Measurements from ENCODE around the genes SLC38A11 and XIRP2.

GRCh38 chr2:162344489-162344914, 570 bp downstream of the GCA start:
- RAMPAGE, long total RNA, result no peak
- RRBS, 2 experiments, result no CpG with 5 or more reads among the region's 12 CpGs
CAGE:
- cytosol, long polyA minus RNA, result no peak
- cytosol, long polyA plus RNA, result no peak
- long polyA plus RNA, result no peak
- nucleolus, long total RNA, result no peak
- nucleus, long polyA plus RNA, result no peak
- nucleus, long total RNA, result no peak

- RAMPAGE, long total RNA, result no peak
- RRBS, 2 experiments, result no CpG with 5 or more reads among the region's 3 CpGs
CAGE:
- cytosol, long polyA minus RNA, result no peak
- cytosol, long polyA plus RNA, result no peak
- long polyA plus RNA, result no peak
- nucleolus, long total RNA, result no peak
- nucleus, long polyA plus RNA, result no peak
- nucleus, long total RNA, result no peak
These were observed 128.2 kb downstream of the KCNH7 start for GRCh38 chr2:162710432-162710744.

DNA sequence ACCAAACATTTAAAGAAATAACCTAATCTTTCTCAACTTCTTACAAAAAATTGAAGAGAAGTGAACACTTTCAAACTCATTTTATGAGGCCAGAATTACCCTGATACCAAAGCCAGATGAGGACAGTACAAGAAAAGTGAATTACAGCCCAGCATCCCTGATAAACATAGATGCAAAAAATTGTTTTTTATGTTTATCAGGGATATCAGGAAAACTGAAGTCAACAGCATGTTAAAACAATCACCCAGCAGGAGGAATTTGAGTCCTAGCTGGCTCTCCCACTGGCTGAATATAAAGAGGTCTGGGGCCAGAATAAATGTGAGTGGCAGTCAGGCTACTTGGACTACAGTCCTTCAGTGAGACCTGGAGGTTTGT, 105.4 kb upstream of the KCNH7 start:
- RAMPAGE, long total RNA, result no peak
CAGE:
- cytosol, long polyA minus RNA, result no peak
- cytosol, long polyA plus RNA, result no peak
- long polyA plus RNA, result no peak
- nucleolus, long total RNA, result no peak
- nucleus, long polyA plus RNA, result no peak
- nucleus, long total RNA, result no peak

DNA sequence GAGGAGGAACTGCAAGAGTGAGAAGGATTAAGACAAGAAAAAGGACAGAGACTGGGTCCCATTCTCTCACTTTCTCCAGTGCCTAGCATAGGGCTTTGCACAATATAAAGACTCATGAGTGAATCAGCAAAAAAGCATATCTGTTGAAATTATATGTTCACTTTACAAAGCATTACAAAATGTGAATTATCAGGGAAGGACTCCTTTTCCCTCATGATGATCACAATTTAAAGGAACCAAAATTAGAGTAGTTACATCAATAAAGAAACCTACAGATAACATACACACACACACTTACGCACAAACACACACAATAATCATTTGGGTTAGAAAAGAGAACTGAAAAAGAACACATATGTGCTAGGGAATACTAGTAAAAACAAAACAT, 42.5 kb downstream of the FIGN start:
- RAMPAGE, long total RNA, result no peak
- RRBS, 2 experiments, result no CpG with 5 or more reads among the region's 1 CpG
CAGE:
- cytosol, long polyA minus RNA, result no peak
- cytosol, long polyA plus RNA, result no peak
- long polyA plus RNA, result no peak
- nucleolus, long total RNA, result no peak
- nucleus, long polyA plus RNA, result no peak
- nucleus, long total RNA, result no peak

GRCh38 chr2:164700528-164700989, 79.3 kb upstream of the GRB14 start:
- RAMPAGE, long total RNA, result no peak
- RRBS, 2 experiments, result no CpG with 5 or more reads among the region's 2 CpGs
CAGE:
- cytosol, long polyA minus RNA, result no peak
- cytosol, long polyA plus RNA, result no peak
- long polyA plus RNA, result no peak
- nucleolus, long total RNA, result no peak
- nucleus, long polyA plus RNA, result no peak
- nucleus, long total RNA, result no peak

- RAMPAGE, long total RNA, result no peak
- RRBS, 2 experiments, result no CpG with 5 or more reads among the region's 1 CpG
CAGE:
- cytosol, long polyA minus RNA, result no peak
- cytosol, long polyA plus RNA, result no peak
- long polyA plus RNA, result no peak
- nucleolus, long total RNA, result no peak
- nucleus, long polyA plus RNA, result no peak
- nucleus, long total RNA, result no peak
These were observed 58.3 kb downstream of the COBLL1 start for GRCh38 chr2:164783403-164783723.

DNA sequence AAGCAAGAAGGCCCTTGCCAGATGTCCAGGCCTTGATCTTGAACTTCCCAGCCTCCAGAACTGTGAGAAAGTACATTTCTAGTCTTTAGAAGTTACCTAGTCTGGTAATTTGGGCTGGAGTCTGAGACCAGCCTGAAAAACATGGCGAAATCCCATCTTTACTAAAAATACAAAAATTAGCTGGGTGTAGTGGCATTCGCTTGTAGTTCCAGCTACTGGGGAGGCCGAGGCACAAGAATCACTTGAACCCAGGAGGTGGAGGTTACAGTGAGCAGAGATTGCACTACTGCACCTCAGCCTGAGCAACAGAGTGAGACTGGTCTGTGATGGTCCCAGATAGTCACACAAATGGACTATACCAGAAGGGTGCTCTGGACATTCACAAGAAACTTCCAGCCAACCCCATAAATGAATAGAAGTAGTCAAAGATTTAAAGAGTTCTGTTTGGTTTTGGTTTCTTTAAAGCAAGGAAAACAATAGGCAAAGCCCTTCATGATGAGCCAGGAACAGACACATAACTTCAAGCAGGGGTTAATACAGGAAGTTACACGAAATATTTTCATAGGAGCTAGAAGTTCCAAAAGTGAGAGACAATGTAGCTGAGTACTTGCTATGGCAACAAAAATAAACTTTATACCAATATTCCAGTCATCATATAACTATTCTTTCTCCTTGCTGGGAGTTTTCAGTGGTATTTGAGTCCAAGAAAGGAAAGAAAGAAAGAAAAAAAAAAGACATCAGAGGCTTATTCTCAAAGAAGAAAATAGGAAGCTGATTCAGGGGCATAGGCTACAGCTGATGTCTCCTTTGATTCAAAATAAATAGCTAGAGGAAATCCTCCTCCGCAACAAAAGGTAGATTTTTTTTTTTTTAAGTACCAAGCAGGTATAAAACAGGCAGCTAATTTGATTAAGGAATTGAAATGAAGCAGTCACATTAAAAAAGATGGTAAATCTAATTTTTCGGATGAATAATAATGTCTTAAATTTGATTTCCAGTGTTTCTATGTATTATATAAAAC, 56.2 kb downstream of the COBLL1 start:
- RAMPAGE, long total RNA, result no peak
- RRBS, 2 experiments, result no CpG with 5 or more reads among the region's 6 CpGs
CAGE:
- cytosol, long polyA minus RNA, result no peak
- cytosol, long polyA plus RNA, result no peak
- long polyA plus RNA, result no peak
- nucleolus, long total RNA, result no peak
- nucleus, long polyA plus RNA, result no peak
- nucleus, long total RNA, result no peak

DNA sequence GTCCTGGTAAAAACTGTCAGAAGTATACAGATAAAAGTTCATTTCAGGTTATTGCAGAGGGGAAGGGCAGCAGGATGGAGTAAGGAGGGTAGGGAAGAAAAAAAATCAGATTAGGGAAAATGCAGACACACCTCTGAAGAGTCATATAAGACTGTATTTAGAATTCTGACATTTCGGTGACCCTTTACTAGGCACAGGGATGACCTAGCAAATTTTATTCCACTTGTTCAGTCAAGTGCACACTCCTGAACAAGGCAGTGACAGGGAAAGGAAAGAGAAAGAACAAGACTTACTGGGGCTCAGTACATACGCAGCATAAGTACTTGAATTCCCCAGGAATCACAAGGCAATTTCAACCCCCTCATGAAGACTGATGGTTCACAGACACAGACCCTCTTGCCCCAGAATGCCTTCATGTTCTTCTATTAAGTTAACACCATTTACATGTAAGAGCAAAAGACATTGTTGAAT, 47.2 kb downstream of the COBLL1 start:
- RAMPAGE, long total RNA, result no peak
- RRBS, 2 experiments, result no CpG with 5 or more reads among the region's 2 CpGs
CAGE:
- cytosol, long polyA minus RNA, result no peak
- cytosol, long polyA plus RNA, result no peak
- long polyA plus RNA, result no peak
- nucleolus, long total RNA, result no peak
- nucleus, long polyA plus RNA, result no peak
- nucleus, long total RNA, result no peak

DNA sequence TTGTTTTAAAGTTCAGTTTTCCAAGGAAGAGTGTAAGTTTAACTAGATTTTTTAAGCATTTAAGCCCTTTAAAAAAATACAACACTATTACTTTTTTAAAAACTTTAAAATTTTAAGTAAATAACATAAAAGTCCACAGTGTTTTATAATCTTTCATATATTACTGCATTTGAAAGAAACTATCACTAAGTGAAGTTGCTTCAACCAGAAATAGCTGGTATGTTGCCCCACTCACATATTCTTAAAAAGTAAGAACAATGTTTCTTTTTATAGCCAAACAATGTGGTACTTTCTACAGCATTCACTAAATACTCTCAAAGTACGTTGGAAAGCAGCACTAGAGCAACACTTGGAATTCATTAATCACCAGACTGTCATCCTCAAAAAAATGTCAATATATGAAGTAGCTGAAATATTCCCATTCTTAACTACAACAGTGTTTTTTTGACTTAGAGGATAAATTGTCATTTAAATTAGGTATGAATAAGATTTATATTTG, 32.9 kb downstream of the COBLL1 start:
- RAMPAGE, long total RNA, result no peak
- RRBS, 2 experiments, result no CpG with 5 or more reads among the region's 1 CpG
CAGE:
- cytosol, long polyA minus RNA, result no peak
- cytosol, long polyA plus RNA, result no peak
- long polyA plus RNA, result no peak
- nucleolus, long total RNA, result no peak
- nucleus, long polyA plus RNA, result no peak
- nucleus, long total RNA, result no peak

- RAMPAGE, long total RNA, result no peak
- RRBS, 2 experiments, result no CpG with 5 or more reads among the region's 7 CpGs
CAGE:
- cytosol, long polyA minus RNA, result no peak
- cytosol, long polyA plus RNA, result no peak
- long polyA plus RNA, result no peak
- nucleolus, long total RNA, result no peak
- nucleus, long polyA plus RNA, result no peak
- nucleus, long total RNA, result no peak
These were observed 18.1 kb downstream of the COBLL1 start for GRCh38 chr2:164823423-164824105.

DNA sequence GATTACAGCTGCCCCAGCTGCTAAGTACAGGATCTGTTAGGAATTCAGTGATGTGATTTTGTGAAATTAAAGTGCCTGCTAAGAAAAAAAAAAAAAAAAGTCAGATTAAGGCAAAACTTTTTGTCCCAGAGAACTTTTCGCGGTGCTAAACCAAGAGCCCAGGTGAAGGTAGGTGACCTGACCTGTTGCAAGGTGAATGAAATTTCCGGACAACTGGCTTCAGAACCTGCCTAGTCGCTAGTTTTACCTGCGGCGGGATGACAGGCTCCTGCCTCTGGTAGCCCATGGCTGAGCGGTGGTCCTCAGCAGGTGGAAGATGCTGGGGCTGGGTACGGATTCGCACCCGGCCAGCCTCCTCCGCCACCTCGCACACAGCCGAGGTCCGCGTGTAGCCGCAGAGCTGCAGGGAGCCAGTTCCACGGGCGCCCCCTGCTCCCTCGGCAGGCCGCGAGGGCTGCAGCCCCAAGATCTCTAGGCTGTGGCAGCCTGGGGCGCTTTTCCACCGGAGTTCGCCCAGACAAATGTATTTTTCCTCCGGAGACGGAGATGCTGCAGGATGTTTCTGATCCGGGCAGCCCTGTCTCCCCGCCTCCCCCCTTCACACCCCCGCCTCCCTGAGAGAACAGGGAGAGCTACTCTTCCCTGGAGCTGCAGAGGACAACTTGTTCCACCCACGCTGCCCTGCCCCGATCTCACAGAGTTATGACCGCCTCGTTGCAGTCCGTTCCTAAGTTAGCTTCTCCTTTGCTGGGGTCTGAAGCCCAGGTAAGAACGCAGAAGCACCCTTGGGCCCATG, at the start of gene SLC38A11:
Gene SLC38A11, minus strand, starts transcription at position 564 of the 796 bp plus-strand sequence.
- RAMPAGE, long total RNA, result no peak
- RRBS, 2 experiments, result no CpG with 5 or more reads among the region's 35 CpGs
CAGE:
- cytosol, long polyA minus RNA, result no peak
- cytosol, long polyA plus RNA, result no peak
- long polyA plus RNA, result no peak
- nucleolus, long total RNA, result no peak
- nucleus, long polyA plus RNA, result no peak
- nucleus, long total RNA, result no peak

DNA sequence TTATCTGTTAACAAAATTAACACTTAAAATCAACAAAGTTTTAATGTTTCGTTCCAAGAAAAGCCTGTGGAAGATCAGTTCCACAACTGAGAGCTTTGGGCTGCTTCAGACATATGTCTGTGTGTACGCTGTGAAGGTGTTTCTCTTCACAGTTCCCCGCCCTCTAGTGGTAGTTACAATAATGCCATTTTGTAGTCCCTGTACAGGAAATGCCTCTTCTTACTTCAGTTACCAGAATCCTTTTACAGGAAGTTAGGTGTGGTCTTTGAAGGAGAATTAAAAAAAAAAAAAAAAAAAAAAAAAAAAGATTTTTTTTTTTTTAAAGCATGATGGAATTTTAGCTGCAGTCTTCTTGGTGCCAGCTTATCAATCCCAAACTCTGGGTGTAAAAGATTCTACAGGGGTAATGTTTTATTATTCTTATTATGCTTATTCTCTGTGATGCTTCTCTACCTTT, 54.5 kb downstream of the SCN2A start:
- RAMPAGE, long total RNA, result no peak
- RRBS, 2 experiments, result no CpG with 5 or more reads among the region's 3 CpGs
CAGE:
- cytosol, long polyA minus RNA, result no peak
- cytosol, long polyA plus RNA, result no peak
- long polyA plus RNA, result no peak
- nucleolus, long total RNA, result no peak
- nucleus, long polyA plus RNA, result no peak
- nucleus, long total RNA, result no peak

DNA sequence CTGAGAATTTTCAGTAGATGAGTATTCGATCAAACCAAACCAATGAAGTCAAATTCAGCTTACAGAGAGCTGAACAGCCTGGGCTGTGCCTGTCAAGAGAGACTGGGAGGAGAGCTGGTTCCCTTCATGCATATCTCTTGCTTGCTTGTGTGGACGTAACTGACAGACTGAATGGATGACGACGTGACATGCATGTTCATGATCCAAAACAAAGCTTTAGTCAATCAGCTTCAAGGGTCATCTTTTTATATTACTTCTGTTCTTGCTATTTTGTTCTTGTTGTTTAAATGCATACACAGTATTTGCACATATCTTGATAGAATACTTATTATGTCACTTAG, 145.2 kb downstream of the GALNT3 start:
- RAMPAGE, long total RNA, result no peak
- RRBS, 2 experiments, result no CpG with 5 or more reads among the region's 4 CpGs
CAGE:
- cytosol, long polyA minus RNA, result no peak
- cytosol, long polyA plus RNA, result no peak
- long polyA plus RNA, result no peak
- nucleolus, long total RNA, result no peak
- nucleus, long polyA plus RNA, result no peak
- nucleus, long total RNA, result no peak

DNA sequence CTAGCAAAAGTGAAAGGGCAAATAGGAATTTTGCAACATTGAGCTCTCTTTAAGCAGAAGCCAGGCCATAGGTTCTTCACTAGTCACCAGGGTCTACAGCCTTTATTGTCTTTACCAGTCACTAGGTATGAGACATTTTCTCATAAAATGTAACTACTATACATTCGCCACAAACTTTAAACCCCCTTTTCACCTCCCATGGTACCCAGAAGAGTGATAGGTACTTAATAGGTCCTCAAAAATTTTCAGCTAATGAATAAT, 37.4 kb downstream of the SCN1A start:
- RAMPAGE, long total RNA, result no peak
- RRBS, 2 experiments, result no CpG with 5 or more reads among the region's 1 CpG
CAGE:
- cytosol, long polyA minus RNA, result no peak
- cytosol, long polyA plus RNA, result no peak
- long polyA plus RNA, result no peak
- nucleolus, long total RNA, result no peak
- nucleus, long polyA plus RNA, result no peak
- nucleus, long total RNA, result no peak

GRCh38 chr2:166485972-166486256, 8.1 kb downstream of the SCN7A start:
- RAMPAGE, long total RNA, result no peak
- RRBS, 2 experiments, result no CpG with 5 or more reads among the region's 2 CpGs
CAGE:
- cytosol, long polyA minus RNA, result no peak
- cytosol, long polyA plus RNA, result no peak
- long polyA plus RNA, result no peak
- nucleolus, long total RNA, result no peak
- nucleus, long polyA plus RNA, result no peak
- nucleus, long total RNA, result no peak

DNA sequence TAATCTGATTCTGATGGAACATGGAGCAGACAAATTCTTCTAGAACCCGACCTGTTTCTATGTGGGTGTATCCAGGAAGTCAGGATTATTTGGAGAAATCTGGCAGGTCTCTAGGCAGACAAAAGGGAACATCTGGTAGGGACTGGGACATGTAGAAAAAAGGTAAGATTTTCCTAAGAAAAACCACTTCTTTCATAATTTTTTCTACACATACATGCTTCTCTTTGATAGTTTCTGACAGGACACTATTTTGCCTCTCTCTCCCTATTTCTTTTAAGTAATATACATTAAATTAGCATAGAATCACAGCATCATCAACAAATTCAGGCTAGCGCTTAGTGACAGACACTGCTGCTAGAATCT, at the start of gene XIRP2:
Gene XIRP2, plus strand, starts transcription at position 85 of the 363 bp plus-strand sequence.
- RAMPAGE, long total RNA, result no peak
- RRBS, 2 experiments, result no CpG with 5 or more reads among the region's 2 CpGs
CAGE:
- cytosol, long polyA minus RNA, result no peak
- cytosol, long polyA plus RNA, result no peak
- long polyA plus RNA, result no peak
- nucleolus, long total RNA, result no peak
- nucleus, long polyA plus RNA, result no peak
- nucleus, long total RNA, result no peak

- RAMPAGE, long total RNA, result no peak
- RRBS, 2 experiments, result no CpG with 5 or more reads among the region's 2 CpGs
CAGE:
- cytosol, long polyA minus RNA, result no peak
- cytosol, long polyA plus RNA, result no peak
- long polyA plus RNA, result no peak
- nucleolus, long total RNA, result no peak
- nucleus, long polyA plus RNA, result no peak
- nucleus, long total RNA, result no peak
These were observed 101.6 kb upstream of the B3GALT1 start for GRCh38 chr2:167191186-167191564.

DNA sequence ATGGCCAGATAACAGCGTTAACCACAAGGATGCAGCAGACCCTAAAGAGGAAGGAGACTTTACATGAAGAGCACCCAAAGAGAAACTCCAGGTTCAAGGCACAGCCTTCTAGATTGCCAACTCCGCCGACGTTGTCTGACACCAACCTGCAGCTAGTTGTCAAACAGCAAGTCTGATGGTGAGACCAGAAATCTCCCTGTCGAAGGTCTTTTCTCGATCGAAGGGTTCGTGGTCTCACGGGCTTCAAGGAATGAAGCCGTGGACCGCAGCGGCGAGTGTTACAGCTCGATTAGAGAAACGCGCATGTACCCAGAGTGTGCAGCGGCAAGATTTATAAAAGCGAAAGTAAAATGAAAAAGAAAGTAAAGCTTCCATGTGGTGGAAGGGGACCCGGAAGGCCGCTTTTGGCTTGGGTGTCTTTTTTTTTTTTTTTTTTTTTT, 251.8 kb downstream of the B3GALT1 start:
- RAMPAGE, long total RNA, result no peak
- RRBS, 2 experiments, result no CpG with 5 or more reads among the region's 20 CpGs
CAGE:
- cytosol, long polyA minus RNA, result no peak
- cytosol, long polyA plus RNA, result no peak
- long polyA plus RNA, result no peak
- nucleolus, long total RNA, result no peak
- nucleus, long polyA plus RNA, result no peak
- nucleus, long total RNA, result no peak

DNA sequence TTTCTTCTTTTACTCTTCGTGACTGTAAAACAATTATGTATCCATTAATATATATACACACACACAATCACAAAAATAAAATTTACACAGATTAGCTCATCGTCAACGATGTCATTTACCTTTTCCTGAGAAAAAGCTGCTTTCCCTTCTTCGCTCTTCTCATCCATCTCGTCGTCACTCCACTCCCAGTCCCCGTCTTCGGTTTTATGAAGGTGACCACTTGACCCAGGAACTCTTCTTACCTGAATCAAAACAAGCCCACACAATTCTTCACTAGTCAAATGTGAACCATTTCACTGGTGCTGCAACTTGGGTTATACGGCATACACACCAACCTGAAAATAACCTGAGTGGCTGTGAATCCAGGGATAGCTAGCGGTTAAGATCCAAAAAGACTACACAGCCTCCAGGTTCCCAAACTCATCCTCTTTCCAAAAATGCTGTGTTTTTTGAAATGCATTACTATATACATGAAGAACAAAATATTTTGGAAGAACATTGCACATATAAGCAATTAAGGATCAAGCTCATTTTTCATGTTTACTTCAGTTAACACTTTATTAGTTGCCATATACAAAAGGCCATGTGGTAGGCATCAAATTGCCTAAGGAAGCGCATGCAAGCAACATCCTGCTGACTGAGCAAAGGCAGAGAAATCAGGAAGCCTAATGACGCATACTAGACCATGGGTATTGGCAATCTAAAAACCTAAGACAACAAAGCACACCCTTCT, 172.2 kb downstream of the STK39 start:
- RAMPAGE, long total RNA, result no peak
- RRBS, 2 experiments, result no CpG with 5 or more reads among the region's 12 CpGs
CAGE:
- cytosol, long polyA minus RNA, result no peak
- cytosol, long polyA plus RNA, result no peak
- long polyA plus RNA, result no peak
- nucleolus, long total RNA, result no peak
- nucleus, long polyA plus RNA, result no peak
- nucleus, long total RNA, result no peak

- RAMPAGE, long total RNA, result no peak
- RRBS, 2 experiments, result no CpG with 5 or more reads among the region's 4 CpGs
CAGE:
- cytosol, long polyA minus RNA, result no peak
- cytosol, long polyA plus RNA, result no peak
- long polyA plus RNA, result no peak
- nucleolus, long total RNA, result no peak
- nucleus, long polyA plus RNA, result no peak
- nucleus, long total RNA, result no peak
These were observed 65.5 kb downstream of the STK39 start for GRCh38 chr2:168181906-168182312.